Metastatic Liver Carcinoma in the Adrenal Gland (tissue), 2 donors: ENCODE measurements around the gene UNCX.

- PRO-cap, 2 experiments = no peak in any of the 2 experiments
Measured at GRCh38 chr7:749293-749757, 22.2 kb upstream of the PRKAR1B start.

GRCh38 chr7:759776-760334, 32.8 kb upstream of the PRKAR1B start:
- PRO-cap, 2 experiments = no peak in any of the 2 experiments

- PRO-cap, 2 experiments = no peak in any of the 2 experiments
Measured at GRCh38 chr7:873707-874540, 2.4 kb upstream of the GET4 start.

DNA sequence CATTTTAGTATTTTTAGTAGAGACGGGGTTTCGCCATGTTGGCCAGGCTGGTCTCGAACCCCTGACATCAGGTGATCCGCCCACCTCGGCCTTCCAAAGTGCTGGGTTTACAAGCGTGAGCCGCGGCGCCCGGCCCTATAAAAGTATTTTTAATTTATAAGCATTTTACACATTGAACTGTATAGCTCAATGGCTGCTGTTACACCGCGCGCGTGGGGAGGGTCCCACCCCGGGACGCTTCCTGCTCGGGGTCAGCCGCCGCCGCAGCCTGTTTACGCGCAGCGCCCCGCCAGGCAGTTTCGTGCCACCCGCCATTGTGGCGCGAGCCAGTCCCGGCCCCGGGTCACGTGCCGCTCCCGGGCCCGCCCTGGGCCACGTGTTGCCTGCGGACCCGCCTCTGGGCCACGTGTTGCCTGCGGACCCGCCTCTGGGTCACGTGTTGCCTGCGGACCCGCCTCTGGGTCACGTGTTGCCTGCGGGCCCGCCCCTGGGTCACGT, 393 bp upstream of the GET4 start:
- PRO-cap, 2 experiments = peak in 2 of 2 experiments; most common minus-strand start position 301 of the sequence (in 1)

GRCh38 chr7:882617-883815, 6.7 kb downstream of the GET4 start:
- PRO-cap, 2 experiments = no peak in any of the 2 experiments

GRCh38 chr7:886367-887120, 10.2 kb downstream of the GET4 start:
- PRO-cap, 2 experiments = no peak in any of the 2 experiments

DNA sequence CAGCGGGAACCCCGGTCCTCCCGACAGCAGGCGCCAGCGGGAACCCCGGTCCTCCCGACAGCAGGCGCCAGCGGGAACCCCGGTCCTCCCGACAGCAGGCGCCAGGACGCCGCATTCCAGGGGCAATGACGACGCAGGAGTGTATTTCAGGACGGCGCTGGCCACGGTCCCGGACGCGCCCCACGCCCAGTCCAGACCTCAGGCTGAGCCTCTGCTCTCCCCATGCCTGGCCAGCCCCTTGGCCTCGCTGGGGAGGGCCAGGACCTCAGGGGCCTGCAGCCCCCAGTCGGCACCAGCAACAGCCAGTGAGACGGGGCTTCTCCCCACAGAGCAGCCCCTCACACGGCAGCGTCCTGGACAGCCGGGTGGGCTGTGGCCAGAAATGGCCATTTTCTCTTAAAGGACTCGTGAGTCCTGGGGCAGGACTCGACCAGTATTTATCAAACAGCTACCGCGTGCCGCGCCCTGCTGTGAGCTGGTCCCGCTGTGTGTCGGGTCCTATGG, 33.0 kb downstream of the GET4 start:
- PRO-cap, 2 experiments = no peak in any of the 2 experiments

DNA sequence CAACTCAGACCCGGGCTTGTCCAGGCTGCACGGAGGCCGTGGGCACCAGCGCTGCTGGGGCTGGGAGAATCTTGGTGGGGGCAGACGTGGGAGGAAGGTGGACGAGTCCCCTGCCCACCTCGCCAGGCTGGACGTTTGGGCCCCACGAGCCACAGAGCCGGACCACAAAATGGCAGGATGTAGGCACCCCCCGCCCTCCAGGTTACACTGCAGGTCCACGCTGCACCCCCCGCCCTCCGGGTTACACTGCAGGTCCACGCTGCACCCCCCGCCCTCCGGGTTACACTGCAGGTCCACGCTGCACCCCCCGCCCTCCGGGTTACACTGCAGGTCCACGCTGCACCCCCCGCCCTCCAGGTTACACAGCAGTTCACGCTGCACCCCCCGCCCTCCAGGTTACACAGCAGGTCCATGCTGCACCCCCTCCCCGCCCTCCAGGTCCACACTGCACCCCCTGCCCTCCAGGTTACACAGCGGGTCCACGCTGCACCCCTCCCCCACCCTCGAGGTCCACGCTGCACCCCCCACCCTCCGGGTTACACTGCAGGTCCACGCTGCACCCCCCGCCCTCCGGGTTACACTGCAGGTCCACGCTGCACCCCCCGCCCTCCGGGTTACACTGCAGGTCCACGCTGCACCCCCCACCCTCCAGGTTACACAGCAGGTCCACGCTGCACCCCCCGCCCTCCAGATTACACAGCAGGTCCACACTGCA, 30.5 kb downstream of the ADAP1 start:
- PRO-cap, 2 experiments = no peak in any of the 2 experiments

GRCh38 chr7:981975-982708, 839 bp upstream of the CYP2W1 start:
- PRO-cap, 2 experiments = no peak in any of the 2 experiments

- PRO-cap, 2 experiments = no peak in any of the 2 experiments
Measured at GRCh38 chr7:1022840-1023539, 21.4 kb upstream of the GPR146 start.

GRCh38 chr7:1033475-1033989, 10.8 kb upstream of the GPR146 start:
- PRO-cap, 2 experiments = no peak in any of the 2 experiments

DNA sequence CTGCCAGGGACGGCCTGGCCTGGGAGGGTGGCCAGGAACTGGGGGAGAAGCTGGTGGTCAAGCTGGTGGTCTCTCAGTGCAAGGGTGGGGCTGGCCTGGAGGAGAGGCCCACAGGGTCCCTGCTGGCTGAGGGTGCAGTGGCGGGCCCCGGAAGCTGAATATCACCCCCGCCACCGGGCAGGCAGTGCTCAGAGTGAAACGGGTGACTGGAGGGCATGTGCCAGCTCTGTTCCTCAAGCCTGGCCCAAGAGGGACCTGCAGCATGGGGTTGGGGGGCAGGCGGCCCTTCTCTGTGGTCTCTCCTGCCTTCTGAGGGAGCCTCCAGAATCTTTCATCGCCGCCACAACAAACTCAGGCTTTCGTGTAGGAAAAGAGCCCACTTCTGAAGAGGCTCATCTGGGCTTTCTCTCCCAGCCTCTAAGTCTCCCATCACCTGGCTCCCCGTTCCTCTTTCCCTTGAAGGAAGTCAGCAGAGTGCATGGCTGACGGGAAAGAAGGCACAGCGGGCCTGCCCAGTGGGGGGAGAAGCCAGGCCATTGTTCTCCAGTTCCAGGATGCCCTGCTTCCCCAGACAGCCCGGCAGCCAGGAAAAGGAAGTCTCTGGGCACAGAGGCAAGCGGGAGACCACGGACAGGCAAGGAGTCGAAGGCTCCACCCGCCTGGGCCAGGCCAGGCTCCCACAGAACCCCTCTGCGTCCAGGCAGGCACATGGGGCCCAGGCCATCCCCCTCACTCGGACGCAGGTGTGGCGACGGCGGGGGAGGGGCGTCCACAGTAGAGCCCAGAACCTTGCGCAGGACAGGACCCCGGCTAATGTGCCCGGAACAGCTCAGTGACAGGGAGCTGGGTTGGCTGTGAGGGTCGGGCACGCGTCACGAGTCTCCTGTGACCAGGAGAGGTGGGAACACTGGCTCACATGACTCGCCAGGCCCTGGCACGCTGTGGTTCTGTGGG, 8.5 kb downstream of the GPR146 start:
- PRO-cap, 2 experiments = no peak in any of the 2 experiments

- PRO-cap, 2 experiments = no peak in any of the 2 experiments
Measured at GRCh38 chr7:1090219-1090511, 2.3 kb downstream of the GPER1 start.

DNA sequence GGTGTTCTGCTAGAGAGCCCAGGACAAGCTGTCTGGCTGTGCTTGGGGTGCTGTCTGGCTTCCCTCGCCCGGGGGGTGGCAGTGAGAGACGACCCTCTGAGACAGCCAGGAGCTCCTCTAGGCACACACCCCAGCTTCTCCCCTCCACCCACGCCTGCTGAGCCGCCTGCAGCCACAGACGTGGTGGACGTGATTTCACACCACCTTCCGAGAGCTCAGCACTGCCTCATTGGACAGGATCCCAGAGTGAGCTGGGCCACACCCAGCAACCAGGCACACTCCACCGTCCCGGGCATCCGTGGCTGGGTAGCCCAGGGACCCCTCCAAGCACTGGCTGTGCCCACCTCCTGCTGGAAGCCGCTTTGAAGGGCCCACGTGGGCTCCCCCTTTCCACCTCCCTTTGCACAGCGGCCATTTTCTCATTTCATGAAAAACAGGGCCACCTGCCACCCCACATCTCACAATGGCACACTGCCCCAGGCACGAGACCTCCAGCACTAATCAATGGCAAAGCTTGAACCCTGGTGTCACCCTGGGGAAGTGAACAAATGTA, 13.0 kb downstream of the C7orf50 start:
- PRO-cap, 2 experiments = no peak in any of the 2 experiments

DNA sequence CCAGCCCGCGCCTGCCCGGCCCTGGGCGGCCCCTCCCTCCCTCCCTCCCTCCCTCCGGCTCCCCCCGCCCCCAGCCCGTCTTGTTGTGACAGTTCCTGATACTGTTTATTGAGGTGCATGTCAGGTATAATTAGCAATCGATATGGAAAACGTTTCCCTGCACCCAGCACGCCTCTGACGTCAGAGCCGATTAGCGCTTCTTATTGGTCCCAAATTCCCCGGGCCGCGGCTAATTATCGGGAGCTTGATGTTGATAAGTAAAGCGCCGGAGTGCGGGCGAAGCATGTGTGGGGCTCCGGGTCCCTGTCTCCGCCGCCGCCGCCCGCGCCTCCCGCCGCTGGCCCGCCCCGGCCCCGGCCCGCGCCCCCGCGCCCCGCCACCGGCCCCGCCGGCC, at the start of gene UNCX:
Gene UNCX, plus strand, starts transcription at position 260 of the 394 bp plus-strand sequence.
- PRO-cap, 2 experiments = no peak in any of the 2 experiments

DNA sequence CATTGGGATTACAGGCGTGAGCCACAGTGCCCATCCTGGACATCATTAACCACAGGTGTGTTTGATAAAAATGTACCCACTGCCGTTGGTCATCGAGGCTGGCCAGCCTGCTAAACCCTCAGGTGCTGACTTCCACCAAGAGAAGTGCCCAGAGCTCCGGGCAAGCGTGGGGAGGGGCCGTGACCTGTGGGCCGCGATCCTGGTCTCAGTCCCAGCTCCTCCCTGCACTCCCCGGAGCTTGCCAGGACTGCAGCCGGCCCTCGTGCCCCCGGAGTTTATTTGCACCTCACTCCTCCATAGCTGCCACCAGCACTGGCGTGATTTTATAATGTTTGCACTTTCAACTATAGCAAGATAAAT, 30.7 kb downstream of the UNCX start:
- PRO-cap, 2 experiments = no peak in any of the 2 experiments

GRCh38 chr7:1447446-1448494, 11.5 kb downstream of the MICALL2 start:
- PRO-cap, 2 experiments = no peak in any of the 2 experiments

- PRO-cap, 2 experiments = no peak in any of the 2 experiments
Measured at GRCh38 chr7:1457998-1458784, 1.1 kb downstream of the MICALL2 start.

- PRO-cap, 2 experiments = no peak in any of the 2 experiments
Measured at GRCh38 chr7:1516406-1517177, 12.4 kb upstream of the INTS1 start.

GRCh38 chr7:1535325-1536490, 5.2 kb downstream of the MAFK start:
- PRO-cap, 2 experiments = no peak in any of the 2 experiments